Measurements from ENCODE around the gene SYNJ2BP.

- PRO-cap, 3 experiments: no peak in any of the 3 experiments
- RRBS: no CpG with 5 or more reads among the region's 4 CpGs
Observed at GRCh38 chr14:69783339-69783949, 13.6 kb downstream of the SLC10A1 start.

DNA sequence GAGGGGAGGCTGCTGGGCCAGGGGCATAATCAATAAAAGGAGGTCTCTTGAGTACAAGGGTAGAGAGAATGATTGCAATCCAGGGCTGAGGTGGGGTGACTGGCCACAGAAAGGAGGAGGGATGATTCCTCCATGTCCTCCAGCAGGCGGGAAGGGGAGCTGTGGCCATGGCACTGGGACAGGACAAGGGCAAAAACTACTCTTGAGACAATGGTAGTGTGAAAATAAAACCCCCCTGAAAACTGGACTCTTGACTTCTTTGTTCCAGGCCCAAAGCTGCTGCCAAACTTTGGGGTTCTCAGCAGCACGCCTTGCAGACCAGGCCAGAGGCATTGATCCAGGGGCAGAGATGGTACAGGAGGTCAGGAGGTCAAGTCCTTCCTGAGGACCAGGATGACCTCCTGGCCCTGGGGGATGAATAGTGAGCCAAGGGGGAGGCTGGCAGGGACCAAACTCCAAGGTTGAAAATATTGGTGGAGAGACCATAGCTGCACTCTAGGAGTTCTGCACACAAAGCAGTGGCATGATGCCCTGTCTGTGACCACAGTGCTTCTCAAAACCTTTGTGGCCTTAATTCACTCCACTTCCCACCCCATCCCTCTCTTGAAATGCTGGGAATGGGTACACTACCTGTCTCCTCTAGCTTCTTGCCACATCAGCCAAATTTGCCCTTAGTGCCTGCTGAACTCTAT lies 12.2 kb downstream of the SLC10A1 start:
- PRO-cap, 3 experiments: no peak in any of the 3 experiments
- RRBS: no CpG with 5 or more reads among the region's 2 CpGs

- PRO-cap, 3 experiments: no peak in any of the 3 experiments
- RRBS: no CpG with 5 or more reads among the region's 5 CpGs
Observed at GRCh38 chr14:69845872-69846201, 33.4 kb upstream of the SMOC1 start.

DNA sequence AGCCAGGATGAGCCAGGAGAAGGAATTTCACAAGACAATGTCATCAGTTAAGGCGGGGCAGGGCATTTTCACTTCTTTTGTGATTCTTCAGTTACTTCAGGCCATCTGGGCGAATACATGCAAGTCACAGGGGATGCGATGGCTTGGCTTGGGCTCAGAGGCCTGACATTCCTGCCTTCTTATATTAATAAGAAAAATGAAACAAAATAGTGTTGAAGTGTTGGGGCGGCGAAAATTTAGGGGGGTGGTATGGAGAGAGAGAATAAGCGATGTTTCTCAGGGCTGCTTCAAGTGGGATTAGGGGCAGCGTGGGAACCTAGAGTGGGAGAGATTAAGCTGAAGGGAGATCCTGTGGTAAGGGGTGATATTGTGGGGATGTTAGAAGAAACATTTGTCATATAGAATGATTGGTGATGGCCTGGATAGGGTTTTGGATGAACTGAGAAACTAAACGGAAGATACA lies 65.7 kb downstream of the COX16 start:
- PRO-cap, 3 experiments: no peak in any of the 3 experiments
- RRBS: no CpG with 5 or more reads among the region's 8 CpGs

- PRO-cap, 3 experiments: peak in 3 of 3 experiments; most common minus-strand start chr14:70417039 (in 3)
- RRBS: 1% methylated on average over 5 of the region's 25 CpGs
Observed at GRCh38 chr14:70416685-70417404, at the start of gene SYNJ2BP. SYNJ2BP (minus strand) TSS chr14:70417090.

DNA sequence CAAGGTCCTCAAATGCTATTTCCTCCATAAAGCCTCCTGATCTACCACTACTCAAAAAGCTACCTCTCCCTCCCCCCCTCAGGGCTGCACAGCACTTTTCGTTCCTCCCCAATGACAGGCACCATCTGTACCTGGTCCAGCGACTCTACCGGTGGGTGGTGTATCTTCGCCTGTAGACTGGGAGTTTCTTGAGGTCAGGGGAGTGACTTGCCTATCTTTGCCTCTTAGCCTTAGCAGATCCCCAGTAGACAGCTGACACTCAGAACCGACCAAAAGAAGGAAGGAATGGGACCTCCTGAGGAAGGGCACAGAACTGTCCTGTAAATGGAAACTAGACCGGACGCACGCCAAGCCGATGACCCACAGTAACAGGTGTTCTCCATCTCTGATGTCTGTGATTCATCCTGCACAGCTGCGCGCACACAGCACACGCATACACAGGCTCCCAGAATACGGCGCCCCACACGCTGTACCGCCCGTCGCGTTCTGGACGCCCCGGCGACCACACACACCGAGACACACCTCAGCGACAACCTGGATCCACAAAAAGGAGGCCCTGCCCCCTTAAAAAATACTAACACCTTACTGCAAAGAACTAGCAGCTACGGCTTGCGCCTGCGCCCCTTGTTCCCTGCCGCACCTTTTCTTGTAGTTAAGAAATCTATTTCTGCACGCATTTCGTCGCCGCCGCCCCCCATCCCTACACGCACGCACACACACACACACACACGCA lies 673 bp upstream of the TTC9 start:
- PRO-cap, 3 experiments: peak in 2 of 3 experiments; most common minus-strand start position 488 of the sequence (in 2)
- RRBS: no CpG with 5 or more reads among the region's 36 CpGs

DNA sequence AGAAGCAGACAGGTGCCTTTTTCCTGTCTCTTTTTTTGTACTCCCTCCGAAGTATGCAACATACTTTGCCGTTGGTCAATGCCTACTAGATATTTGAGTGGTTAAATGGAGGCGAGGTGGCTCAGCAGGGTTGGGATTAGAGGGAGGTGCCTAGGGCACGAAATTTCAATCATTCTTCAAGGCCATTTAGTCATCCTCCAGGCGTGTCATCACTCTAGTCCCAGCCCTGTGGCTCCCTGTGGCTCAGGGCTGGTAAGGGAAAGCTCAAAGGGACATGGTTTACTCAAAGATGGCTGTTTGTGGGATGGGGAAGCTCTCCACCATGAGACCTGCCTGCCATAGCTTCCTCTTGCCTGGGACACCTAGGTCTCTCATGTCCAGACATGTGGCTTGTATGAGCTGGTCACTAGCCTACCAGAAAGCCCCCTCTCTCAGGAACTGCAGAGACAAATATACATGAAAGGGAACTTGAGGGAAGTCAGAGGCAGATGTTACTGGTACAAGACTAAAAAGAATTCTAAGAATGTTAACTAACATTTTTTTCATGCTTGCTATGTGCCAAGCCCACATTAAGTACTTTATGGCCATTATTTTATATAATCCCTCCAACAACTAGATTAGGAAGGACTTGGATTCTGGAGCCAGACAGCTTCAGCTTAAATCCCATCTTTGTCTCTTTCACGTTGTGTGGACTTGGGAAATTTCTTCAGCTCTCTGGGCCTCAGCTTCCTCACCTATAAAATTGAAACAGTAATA lies 24.5 kb downstream of the TTC9 start:
- PRO-cap, 3 experiments: no peak in any of the 3 experiments
- RRBS: no CpG with 5 or more reads among the region's 6 CpGs

- PRO-cap, 3 experiments: no peak in any of the 3 experiments
- RRBS: no CpG with 5 or more reads among the region's 6 CpGs
Observed at GRCh38 chr14:70915579-70916640, 8.7 kb downstream of the PCNX1 start.

DNA sequence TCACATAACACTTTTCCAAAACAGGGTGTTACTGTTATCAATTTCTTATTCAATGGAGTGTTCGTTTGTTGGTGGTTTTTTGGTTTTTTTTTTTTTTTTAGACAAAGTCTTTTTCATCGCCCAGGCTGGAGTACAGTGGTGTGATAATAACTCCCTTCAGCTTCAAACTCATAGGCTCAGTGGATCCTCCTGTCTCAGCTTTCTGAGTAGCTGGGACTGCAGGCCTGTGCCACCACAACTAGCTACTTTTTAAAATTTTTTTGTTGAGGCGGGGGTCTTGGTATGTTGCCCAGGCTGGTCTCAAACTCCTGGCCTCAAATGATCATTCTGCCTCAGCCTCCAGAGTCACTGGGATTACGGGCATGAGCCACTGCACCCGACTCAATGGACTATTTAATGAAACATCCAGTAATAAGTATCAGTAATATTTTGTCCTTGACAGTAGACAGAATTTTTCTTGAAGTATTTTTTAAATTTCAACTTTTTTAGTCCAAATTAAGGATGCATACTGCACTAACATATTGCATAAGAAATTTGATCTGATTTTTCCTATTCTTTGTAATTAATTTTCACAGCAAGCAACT lies 11.6 kb downstream of the PCNX1 start:
- PRO-cap, 3 experiments: no peak in any of the 3 experiments
- RRBS: no CpG with 5 or more reads among the region's 5 CpGs

- PRO-cap, 3 experiments: no peak in any of the 3 experiments
- RRBS: no CpG with 5 or more reads among the region's 4 CpGs
Observed at GRCh38 chr14:70919467-70920333, 12.4 kb downstream of the PCNX1 start.

DNA sequence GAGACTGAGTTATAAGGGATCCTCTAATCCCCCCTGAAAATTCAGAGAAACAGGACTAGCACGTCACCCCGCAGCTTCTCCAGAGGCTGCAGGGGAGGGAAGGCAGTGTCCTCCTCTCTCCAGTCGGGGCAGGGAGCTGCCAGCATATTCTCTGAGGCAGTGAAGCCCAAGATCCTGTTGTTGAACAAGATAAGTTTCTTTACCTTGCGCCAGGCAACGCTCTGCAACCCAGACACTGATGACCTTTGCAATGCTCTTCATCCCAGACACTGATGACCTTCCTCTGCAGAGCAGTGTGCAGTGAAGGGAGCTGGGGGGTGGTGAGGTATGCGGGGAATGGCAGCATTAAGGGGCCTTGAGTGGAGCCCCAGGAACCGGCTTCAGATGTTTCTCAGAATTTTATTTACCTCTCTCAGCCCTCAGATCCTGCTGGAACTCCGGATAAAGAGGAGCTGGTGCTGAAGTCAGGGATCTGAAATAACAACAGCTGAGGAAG lies 132.2 kb upstream of the SIPA1L1 start:
- PRO-cap, 3 experiments: no peak in any of the 3 experiments
- RRBS: 67% methylated on average over 1 of the region's 8 CpGs

DNA sequence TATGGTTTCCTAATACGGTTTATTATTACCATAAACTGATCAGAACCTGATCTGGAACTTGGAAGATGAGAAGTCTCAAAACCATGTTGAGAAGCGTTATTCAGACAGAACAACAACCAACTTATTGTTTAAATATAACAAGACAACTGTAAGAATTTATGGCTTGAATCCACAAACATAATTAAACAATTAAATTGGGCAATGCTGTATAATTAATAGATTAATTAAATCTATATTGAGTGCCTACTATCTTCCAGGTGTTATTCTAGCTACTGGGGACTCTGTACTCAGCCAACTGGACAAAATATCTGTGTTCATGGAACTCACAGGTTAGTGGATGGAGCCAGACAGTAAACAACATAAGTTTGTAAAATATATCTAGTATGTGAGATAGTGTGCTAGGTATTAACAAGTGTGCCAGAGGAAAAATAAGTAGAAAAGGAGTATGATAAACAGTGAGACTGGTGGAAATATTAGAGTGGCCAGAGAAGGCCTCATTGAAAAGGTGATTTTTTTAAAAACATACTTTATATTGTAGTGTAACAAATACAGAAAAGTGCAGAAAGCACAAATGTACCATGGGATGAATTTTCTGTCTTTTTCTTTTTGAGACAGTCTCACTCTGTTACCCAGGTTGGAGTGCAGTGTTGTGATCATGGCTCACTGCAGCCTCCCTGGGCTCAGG lies 31.5 kb downstream of the SIPA1L1 start:
- PRO-cap, 3 experiments: no peak in any of the 3 experiments
- RRBS: no CpG with 5 or more reads among the region's 2 CpGs

GRCh38 chr14:71481840-71482322 lies 161.6 kb downstream of the SIPA1L1 start:
- PRO-cap, 3 experiments: no peak in any of the 3 experiments
- RRBS: no CpG with 5 or more reads among the region's 3 CpGs

DNA sequence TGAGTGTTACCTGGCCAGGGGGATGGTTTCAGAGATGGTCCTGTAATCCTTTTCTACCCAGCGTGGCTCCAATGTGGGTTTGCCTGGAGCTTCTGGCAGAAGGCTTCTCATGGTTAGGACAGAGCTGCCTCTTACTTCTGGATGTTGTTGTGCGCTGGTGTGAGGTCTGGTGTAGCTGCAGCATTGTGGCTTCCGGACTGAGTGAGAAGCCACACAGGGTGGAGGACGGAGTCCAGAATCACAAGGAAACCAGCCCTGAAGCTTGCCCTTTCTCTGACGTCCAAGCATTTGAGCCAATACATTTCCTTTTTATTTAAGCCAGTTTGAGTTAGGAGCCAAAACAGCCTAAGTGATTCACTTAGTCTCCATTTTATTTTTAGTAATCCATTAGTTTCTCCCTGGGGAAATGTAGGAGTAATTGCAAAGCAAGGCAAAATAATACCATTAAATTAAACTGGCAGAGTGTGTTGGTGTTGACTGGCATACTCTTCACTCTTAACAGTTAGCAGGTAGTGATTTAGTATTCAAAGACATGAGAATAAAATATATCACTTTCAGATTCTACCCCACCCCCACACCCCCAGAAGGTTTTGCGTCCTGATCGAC lies 209.6 kb downstream of the SIPA1L1 start:
- PRO-cap, 3 experiments: peak in 1 of 3 experiments; most common minus-strand start position 199 of the sequence (in 1)
- RRBS: no CpG with 5 or more reads among the region's 7 CpGs

GRCh38 chr14:71572075-71572942 lies 252.0 kb downstream of the SIPA1L1 start:
- PRO-cap, 3 experiments: no peak in any of the 3 experiments
- RRBS: no CpG with 5 or more reads among the region's 6 CpGs

DNA sequence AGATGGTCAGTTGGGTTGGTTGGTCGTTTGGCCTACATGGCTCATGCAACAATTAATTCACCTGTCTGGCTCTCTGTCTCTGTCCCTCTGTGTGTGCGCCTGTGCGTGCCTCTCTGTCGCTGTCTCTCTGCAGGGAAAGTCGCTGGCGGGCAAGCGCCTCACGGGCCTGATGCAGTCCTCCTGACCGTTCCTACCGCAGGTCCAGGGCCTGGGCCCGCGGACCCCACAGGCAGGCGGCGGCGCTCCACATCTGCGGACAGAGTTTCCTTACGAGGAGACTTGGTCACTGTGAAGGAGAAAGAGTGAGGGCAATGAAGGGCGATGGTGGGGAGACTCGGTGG lies 331.6 kb downstream of the DPF3 start:
- PRO-cap, 3 experiments: no peak in any of the 3 experiments
- RRBS: no CpG with 5 or more reads among the region's 19 CpGs

GRCh38 chr14:72568577-72569053 lies 325.3 kb downstream of the DPF3 start:
- PRO-cap, 3 experiments: no peak in any of the 3 experiments
- RRBS: no CpG with 5 or more reads among the region's 15 CpGs

- PRO-cap, 3 experiments: no peak in any of the 3 experiments
- RRBS: no CpG with 5 or more reads among the region's 10 CpGs
Observed at GRCh38 chr14:72714700-72715141, 179.2 kb downstream of the DPF3 start.

GRCh38 chr14:72791976-72792363 lies 101.9 kb downstream of the DPF3 start:
- PRO-cap, 3 experiments: no peak in any of the 3 experiments
- RRBS: no CpG with 5 or more reads among the region's 7 CpGs

DNA sequence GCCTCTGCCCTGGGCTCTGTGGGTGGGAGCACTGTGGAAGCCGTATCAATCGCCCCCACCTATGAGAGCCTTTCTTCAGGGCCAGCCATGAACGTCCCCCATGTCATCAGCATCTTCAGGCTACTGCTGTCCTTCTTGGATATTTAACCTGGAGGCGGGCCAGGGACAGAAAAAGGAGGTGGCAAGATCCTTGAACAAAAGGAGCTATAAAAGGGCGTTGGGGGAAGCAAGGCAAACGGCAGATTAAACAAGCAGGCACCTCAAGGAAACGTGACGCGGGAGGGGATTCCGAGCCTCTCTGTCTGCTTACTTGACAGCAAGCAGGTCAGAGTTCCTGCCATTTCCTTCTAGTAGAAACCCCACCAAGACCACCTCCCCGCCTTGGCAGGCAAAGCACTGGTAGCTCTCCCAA lies 63.0 kb downstream of the DPF3 start:
- PRO-cap, 3 experiments: no peak in any of the 3 experiments
- RRBS: no CpG with 5 or more reads among the region's 11 CpGs

Measured in breast (tissue), 4 donors.